Vein endothelial cell (primary cell): ENCODE results near the genes ZDHHC12, SH3GLB2 and DOLPP1.

GRCh38 chr9:128692534-128693285 is 3.7 kb downstream of the SET start:
- CAGE, long polyA plus RNA = no peak

GRCh38 chr9:128723391-128724706 is at the start of gene ZDHHC12:
ZDHHC12 (minus strand) TSS chr9:128724127.
- CAGE, long polyA plus RNA = no peak

DNA sequence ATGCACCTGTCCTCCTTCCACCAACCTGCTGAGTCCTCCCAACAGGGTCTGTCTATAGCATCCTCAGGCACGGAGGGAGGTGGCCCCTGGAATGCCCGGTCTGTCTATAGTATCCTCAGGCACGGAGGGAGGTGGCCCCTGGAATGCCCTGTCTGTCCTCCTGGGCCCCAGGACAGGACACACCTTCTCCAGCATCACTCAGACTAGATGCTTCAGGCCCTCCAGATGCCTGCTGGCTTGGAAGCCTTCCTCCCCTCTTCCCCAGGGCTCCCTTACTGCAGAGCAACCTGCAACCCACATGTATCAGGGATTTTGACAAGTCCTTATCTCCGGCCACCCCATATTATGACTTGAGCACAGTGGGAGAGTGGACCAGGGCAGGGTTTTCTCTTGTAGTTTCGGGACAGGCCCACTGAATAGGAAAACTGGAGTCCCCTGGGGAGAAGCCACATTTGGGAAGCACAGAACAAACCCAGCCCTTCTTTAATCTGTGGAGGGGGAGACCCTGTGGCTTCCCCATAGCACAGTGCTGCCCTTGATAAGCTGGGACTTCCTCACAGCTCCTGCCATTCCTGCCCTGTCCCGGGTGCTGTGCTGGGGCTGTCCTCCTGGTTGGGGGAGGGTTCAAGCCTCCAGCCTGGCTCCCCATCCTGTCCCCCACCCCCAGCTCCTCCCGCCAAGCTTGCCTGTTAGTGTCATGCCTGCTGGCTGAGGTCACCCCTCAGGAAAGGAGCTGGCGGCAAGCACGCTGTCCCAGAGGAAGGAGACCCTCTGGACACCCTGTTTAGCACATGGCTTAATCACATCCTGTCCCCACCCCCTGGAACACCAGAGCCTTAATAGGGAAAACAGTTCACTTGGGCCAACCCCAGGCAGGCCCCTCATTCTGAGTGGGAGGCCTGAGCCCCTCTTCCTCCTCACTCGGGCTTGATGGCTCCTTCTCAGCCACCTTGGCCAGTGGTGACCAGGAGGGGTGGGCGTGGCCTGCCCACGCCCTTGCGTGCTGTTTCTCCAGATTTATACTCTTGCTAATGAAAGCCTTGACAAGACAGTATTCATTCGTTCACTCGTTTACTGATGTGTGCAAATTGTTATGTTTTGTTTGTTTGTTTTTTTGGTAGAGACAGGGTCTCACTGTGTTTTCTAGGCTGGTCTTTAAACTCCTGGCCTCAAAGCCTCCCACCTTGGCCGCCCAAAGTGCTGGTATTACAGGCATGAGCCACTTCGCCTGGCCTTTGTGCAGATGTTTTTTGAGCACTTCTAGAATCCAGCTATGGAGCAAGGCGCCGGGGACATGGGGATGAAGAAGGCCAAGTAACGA is 9.3 kb upstream of the PHYHD1 start:
- CAGE, long polyA plus RNA = no peak

DNA sequence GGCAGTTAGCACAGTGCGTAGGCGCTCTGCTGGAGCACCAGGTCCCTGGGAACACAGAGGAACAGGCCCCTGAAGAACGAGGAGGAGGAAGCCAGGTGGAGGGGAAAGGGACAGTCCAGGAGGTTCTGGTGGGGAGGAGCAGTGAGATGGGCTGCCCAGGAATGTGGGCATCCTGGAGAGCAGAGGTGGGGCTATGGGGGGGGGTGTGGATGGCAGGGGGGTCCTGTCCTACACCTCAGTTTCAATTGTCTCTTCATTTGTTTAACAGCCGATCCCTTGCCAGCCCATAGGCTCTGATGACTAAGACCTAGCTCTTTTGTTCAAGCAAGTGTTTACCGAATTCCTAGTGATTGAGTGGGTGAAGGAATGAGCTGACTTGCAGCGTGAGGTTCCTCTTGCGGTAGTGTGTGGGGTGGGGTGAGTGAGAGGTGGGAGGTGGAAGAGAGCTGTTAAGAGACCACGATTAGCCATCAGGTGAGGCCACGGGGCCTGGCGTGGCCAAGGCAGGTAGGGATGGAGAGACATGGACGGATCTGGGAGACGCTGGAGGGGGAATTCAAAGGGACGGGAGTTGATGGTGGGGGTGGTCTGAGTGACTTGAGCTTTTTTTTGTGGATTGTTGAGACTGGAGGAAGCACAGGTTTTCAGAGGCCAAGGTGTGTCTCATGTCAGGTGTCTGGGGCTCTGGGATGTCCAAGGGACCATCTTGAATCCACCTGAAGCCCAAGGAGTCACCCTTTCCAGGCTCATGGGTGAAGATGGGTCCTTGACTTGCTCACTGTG is 8.3 kb upstream of the PHYHD1 start:
- CAGE, long polyA plus RNA = no peak

DNA sequence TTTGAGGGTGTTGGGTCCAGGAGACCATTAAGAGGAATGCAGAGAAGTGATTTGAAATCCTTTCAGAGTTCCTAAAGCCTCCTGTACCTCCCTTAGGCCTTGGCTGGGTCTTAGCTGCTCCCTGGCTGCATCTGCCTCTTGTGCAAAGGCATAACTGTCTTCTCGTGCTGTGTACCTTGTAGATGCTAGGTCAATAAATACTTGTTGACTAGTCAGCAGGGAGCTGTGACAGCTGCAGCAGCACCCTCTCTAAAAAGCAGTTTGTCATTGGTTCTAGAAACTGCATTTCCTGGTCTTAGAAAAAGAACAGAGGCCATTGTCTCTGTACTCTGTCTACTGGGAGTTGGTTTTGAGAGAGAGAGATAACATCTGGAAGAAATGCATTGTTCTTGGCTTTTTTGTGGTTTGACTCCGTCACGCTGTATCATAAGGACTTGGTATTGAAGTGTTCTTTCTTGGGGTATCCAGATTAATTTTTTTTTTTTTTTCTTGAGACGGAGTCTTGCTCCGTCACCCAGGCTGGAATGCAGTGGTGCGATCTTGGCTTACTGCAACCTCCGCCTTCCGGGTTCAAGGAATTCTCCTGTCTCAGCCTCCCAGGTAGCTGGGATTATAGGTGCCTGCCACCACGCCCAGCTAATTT is 32.3 kb downstream of the SH3GLB2 start:
- CAGE, long polyA plus RNA = no peak

- CAGE, long polyA plus RNA = no peak
These were observed at the start of gene SH3GLB2 for GRCh38 chr9:129027399-129028440. SH3GLB2 (minus strand) TSS chr9:129028331.

DNA sequence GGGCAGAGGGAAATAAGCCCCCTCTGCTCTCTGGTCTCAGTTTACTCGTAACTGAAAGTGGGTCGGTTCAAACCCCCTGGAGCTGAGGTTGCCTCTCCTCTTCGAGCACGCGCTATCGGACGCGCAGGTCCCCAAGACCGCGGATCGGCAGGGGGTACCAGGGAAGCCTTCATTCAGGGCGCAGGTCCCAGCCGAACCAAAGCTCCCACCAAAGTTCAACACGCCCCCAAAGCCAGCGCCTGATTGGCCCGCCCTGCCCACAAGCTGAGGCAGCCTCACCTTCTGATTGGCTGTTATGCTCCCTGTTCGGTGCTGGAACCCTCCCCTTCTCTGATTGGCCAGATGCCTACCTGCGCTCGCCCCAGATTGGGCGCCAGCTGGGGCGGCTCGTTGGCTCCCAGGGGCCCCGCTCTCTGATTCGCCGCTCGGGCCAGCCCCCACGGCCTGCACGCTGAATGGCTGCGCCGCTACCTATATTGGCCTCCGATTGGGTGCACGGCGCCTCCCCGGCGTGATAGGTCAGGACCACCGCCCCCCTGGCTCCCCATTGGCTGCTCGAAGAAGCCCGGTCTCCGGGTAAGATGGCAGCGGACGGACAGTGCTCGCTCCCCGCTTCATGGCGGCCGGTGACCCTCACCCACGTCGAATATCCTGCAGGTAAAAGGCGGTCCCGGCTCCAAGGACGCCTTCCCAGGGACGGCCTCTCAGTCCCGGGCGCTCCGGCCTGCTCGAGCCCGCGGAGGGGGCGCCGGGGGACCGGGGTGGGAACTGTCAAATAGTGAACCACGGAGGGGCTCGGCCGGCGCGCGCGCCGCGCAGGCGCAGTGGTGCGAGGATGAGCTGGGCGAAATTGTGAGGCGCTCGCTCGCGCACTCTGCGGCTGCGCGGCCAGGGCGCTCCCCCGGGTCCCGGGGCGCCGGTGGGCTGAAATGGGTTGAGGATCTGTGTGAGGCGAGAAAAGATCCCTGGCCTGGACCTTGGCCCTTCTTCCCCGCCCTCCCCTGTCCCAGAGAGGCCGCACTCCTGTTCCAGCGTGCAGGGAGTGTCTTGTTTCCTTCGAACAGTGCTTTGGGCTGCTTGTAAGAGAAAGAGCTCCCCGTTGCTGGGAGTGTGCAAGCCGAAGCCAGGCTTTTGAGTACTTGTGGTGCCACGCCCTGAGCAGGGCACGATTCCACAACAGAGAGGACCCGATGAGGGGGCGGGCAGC is at the start of gene DOLPP1:
Gene DOLPP1 (plus strand): TSS at position 561 of the 1,207 bp plus-strand sequence.
- CAGE, long polyA plus RNA = start-site peak on the plus strand centred at position 565 of the sequence, 30 bp wide, 85 and 39 reads in 2 replicates

DNA sequence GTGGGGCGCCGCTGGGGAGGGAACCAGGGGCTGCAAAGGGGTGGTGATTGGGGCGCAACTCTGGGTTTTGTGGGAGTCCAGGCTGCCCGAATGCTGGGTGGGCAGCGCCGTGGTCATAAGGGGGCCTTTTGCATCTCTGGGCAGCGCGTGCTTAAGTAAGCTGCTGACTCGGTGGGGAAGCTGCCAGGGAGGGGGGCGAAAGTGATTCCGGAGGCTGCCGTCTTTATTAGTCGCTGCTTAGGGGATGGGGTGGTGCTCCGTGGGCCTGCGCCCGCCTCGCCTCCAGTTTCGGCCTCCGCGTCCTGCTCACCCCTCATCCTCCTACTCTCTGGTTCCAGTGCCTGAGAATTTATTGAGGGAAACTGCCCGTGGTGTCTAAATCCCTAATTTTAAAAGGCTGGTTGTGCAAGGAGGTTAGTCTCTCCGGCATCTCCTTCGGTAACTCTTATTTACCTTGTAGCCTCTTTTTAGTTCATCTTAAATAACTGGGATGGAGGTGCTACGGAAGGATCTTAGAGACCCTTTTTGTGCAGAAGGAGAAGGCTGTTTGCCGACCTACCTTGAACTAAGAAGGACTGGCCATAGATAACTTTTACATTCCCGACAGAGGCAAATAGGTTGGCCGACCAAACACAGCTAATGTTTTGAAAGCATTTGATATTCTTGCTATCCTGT is 721 bp downstream of the PTPA start:
- CAGE, long polyA plus RNA = no peak

DNA sequence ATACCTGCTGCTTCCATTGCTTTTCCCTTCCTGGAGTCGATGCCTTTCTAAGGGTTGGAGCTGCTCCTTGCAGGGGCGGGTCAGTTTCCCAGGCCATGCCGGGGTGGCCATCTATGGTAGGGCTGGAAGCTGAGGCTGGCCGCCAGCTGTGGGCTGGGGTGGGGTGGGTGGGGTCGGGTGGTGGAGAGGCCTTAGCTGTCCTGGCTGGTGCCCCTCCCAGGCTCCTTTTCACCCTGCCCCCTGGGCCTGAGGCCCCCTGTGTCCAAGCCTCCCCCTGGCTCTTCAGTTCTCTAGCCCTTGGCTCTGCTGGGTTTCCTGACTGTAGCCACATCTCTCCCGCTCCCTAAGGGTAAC is 30.3 kb downstream of the IER5L start:
- CAGE, long polyA plus RNA = no peak

GRCh38 chr9:129178868-129179507 is 927 bp upstream of the IER5L start:
- CAGE, long polyA plus RNA = no peak

GRCh38 chr9:129202634-129203110 is 24.6 kb upstream of the IER5L start:
- CAGE, long polyA plus RNA = no peak

DNA sequence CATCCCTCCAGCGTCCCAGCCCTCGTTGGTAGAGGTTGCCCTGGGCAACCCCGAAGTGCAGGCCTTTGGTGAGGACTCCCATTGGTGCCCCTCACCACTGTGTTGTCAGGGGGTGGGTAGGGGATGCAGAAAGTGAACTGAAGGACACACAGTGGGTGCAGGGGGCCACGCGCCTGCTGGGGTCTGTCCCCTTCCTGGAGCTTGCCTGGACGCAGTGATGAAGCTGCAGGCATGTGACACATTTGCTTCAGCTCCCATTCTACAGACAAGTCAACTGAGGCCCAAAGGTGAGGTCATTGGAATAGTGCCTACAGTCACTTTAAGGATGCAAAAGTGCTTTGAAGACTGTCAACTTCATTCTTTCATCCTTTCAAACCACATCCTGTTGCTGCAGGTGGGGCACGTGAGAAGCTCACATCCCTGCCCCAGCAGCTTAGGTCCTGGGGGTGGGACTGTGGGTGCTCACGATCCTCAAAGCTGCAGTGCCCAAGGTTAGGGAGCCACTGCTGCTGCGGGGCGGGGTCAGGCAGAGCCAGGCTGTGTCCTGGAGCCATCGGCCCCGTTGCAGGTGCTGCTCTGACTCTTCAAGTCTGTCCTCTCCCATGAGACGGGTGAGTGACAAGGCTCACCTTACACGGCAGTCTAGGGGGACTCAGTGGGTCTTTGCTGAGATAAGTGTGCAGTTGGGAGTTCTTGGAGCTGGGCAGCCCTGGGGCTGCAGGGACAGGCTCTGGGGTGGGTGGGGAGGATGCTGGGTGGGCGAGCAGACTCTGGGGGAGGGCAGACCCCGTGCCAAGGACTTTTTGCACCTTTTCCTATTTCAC is 57.9 kb upstream of the IER5L start:
- CAGE, long polyA plus RNA = no peak

GRCh38 chr9:129246335-129247157 is 68.5 kb upstream of the IER5L start:
- CAGE, long polyA plus RNA = no peak

- CAGE, long polyA plus RNA = no peak
These were observed 80.8 kb upstream of the IER5L start for GRCh38 chr9:129258832-129259325.

GRCh38 chr9:129282273-129283150 is 104.5 kb upstream of the IER5L start:
- CAGE, long polyA plus RNA = no peak

DNA sequence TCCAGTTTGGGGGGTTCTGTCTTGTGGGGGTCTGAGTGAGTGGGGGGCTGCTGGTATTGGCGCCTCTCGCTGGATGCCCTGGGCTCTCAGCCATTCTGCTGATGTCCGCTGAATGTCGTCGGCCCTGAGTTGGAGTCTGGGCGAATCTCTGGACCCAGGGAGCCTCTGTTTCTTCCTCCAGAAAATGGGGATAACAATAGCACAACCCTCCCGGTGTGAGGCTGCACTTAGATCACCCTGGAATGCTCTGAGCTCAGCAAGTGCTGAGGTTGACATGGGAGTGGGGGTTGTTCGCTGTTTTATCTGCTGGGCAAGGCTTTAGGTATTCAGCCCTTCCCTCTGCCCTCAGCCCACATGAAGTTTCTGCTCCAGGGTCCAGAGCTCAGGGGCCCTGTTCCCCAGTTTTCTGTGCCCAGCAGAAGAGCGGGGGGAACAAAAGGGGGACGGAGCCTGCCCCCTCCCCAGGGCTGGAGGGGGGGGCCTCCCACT is 215.9 kb downstream of the C9orf50 start:
- CAGE, long polyA plus RNA = no peak

- CAGE, long polyA plus RNA = no peak
These were observed 208.4 kb downstream of the C9orf50 start for GRCh38 chr9:129412460-129412910.

GRCh38 chr9:129416076-129416681 is 204.7 kb downstream of the C9orf50 start:
- CAGE, long polyA plus RNA = no peak

DNA sequence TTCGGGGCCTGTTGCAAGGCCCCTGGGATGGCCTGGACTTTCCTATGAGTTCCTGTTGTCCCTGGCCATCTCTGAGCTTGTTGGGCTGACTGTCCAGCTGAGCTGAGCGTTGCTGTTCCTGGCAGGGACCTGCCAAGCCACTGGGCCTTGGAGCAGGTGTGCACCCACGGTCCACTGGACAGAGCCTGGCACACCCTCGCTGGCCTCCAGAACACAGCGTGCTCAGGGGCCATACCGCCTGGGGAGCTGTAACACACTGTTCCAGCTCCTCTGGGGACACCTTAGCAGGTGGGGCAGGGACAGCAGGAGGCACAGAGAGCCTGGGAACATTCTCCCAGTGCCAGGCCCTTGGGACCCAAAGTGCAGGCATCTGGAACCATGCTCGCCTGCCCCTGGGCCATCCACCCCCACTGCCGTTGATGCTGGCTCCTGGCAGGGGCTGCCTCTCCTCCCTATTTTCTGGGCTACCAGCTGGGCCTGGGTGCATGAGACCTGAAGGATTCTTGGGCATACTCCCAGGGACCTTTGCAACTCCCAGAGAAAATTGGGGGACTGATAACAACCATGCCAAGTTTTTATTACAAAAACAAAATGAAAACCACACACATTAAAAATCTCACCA is 188.1 kb downstream of the C9orf50 start:
- CAGE, long polyA plus RNA = no peak

DNA sequence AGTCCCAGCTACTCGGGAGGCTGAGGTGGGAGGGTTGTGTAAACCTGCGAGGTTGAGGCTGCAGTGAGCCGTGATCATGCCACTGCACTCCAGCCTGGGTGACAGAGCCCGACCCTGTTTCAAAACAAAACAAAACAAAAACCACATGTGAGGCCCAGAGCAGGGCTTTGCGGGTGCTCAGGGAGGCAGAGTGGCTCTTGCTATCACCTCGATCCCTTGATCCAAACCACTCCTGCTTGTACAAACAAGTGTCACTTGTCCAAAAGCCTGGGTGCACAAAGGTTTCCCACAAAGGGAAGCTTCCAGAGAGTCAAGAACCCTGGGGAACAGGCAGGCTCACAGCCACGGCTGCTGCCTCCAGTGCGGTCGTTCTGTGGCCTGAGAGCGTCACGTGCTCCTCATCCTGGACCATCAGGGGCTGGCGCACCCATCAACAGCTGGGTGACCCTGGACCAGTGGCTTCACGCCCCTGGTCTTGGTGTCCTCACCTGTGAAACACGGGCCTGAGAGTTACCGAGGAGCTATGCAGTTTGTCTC is 162.7 kb downstream of the C9orf50 start:
- CAGE, long polyA plus RNA = no peak